ENCODE measurements around a stretch of chr1.

GRCh38 chr1:67054270-67054876 is 425 bp upstream of the SLC35D1 start:
- RRBS: 0% methylated on average over 2 of the region's 27 CpGs

DNA sequence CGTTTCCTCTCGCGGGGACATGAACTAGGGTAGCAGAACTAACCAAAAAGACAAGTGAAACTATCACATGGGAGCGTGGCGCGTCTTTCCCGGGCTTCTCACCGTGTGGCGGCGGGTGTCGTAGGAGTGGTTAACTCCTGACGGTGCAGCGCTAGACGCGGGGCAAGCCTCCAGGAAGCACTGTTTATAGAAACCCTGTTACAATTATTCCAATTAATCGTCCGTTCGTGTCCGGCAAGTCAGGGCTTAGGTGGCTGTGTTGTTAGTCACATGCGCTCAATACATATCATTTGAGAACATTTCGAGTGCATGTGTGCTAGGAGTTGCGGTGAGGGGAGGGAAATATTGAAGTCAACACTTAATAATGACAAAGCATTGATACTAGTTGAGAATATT is 780 bp upstream of the SERBP1 start:
- RRBS: no CpG with 5 or more reads among the region's 22 CpGs

- RRBS: no CpG with 5 or more reads among the region's 9 CpGs
Measured at GRCh38 chr1:67618510-67619199, 66.3 kb upstream of the GADD45A start.

GRCh38 chr1:67723472-67724133 is 38.6 kb downstream of the GADD45A start:
- RRBS: no CpG with 5 or more reads among the region's 3 CpGs

DNA sequence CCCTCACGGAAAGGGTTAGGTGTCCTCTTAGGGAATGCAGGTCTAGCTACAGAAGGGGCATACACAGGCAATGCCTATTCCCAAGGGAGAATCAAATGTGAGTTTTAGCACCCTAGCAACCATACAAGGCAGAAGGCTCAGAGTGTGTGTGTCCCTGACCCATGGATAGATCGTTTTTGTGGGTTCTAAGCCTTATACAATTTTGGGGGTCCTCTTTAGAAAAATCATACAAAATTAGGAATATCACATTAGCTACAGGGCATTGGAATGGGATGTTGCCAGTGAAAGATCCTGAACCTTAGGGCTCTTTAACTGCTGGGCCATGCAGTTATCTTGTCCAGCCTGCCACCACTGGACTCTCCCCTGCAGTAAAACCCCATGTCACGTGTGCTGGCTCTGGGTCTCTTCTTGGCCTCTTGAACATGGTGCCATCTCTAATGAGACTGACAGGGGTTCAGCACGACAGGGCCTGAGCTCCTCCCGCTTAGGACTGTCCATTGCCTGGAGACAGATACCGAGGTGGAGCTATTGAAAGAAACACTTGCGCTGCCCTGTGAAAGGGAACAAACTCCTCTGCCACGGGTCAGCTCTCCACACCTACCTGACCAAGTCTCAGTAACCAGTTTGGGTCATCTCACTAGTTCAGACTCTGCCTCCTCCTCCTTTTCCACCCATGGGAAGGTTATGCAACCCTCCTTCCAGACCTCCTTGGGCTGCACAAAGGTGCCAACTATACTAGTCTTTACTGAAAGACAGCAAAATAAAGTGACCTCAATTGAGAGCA is 66.2 kb downstream of the GNG12 start:
- RRBS: no CpG with 5 or more reads among the region's 8 CpGs

DNA sequence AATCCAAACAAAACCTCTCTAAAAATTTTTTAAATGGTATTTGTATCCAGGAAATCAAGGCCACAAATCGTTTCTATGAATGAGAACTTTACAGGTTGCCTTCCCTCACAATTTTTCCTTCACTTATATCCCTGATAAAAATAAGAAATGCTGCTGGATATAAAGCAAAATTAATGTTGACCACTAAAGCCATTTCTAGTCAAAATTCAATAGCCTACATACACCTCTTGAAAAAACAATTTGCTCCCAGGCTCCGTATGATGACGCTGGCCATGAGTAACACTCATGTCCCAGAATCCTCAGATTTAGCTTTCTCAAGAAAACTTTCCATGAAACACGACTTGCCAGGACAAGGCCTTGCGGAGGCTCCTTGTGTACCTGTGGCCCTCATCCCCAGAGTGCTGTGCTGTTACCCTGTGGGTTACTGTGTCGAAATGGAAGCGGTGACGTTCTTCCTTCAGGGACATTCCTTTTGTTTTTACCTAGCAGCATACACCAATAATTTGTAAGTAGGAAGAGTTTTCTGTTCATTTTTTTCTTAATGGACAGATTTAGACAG is 18.1 kb downstream of the GNG12 start:
- RRBS: no CpG with 5 or more reads among the region's 8 CpGs

DNA sequence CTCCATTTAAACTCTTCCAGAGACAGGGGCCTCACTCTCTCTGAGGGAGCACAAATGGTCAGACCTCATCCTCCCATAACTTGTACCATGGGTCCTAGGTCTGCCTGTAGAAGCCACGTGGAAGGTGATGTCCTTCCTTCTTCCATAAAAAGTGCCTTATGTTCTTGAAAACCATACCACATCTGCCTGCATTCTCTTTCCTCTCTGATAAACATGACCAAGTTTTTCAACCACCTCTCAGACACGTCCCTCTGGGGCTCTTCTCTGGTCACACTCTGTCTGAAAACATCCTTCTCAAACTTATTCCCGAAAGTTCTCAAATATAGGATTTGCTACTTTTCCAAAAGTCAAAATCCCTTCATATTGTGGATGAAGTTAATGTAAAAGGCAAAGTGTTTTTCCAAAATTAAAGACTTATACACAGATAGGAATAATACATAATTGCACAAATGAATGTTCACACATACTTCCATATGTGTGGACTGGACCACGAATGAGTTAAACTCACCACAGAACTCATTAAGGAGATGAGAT is 72.8 kb downstream of the WLS start:
- RRBS: no CpG with 5 or more reads among the region's 4 CpGs

DNA sequence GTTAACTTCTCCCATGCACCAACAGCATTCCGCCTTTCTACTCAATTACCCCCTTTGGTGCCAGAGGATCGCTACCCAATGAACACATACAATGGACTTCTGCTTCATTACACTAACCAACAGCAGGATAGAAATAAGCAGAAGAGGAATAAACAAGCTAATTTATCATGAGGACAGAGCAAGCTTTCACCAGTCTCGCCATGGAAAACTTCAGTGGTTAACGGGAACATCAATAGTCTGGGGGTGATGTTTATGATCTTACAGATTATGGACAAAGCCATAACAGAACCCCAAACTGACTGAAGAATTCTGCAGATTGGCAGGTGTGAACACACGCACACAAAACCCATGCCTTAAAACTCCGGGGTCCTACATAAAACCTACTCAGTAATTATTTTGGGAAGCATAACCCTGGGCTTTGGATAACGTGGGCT is 15.0 kb downstream of the WLS start:
- RRBS: no CpG with 5 or more reads among the region's 7 CpGs

- RRBS: no CpG with 5 or more reads among the region's 6 CpGs
Measured at GRCh38 chr1:68218370-68218962, 13.9 kb downstream of the WLS start.

- RRBS: no CpG with 5 or more reads among the region's 16 CpGs
Measured at GRCh38 chr1:68323020-68323759, 90.9 kb upstream of the WLS start.

GRCh38 chr1:68621540-68621940 is 124.7 kb upstream of the DEPDC1 start:
- RRBS: no CpG with 5 or more reads among the region's 1 CpG

GRCh38 chr1:70037952-70038557 is 167.3 kb downstream of the LRRC40 start:
- RRBS: no CpG with 5 or more reads among the region's 12 CpGs

GRCh38 chr1:70239391-70239955 is 18.3 kb downstream of the SRSF11 start:
- RRBS: no CpG with 5 or more reads among the region's 3 CpGs

- RRBS: no CpG with 5 or more reads among the region's 5 CpGs
Measured at GRCh38 chr1:70249663-70250280, 28.6 kb downstream of the SRSF11 start.

- RRBS: 1% methylated on average over 15 of the region's 56 CpGs
Measured at GRCh38 chr1:70353612-70354588, 622 bp downstream of the ANKRD13C start.

GRCh38 chr1:73806690-73807152 is 391.3 kb downstream of the LRRIQ3 start:
- RRBS: no CpG with 5 or more reads among the region's 4 CpGs

DNA sequence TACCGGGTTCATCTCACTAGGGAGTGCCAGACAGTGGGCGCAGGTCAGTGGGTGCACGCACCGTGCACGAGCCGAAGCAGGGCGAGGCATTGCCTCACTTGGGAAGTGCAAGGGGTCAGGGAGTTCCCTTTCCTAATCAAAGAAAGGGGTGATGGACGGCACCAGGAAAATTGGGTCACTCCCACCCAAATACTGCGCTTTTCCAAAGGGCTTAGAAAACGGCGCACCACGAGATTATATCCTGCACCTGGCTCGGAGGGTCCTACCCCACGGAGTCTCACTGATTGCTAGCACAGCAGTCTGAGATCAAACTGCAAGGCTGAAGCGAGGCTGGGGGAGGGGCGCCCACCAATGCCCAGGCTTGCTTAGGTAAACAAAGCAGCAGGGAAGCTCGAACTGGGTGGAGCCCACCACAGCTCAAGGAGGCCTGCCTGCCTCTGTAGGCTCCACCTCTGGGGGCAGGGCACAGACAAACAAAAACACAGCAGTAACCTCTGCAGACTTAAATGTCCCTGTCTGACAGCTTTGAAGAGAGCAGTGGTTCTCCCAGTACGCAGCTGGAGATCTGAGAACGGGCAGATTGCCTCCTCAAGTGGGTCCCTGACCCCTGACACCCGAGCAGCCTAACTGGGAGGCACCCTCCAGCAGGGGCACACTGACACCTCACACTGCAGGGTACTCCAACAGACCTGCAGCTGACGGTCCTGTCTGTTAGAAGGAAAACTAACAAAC is 46.5 kb upstream of the ACADM start:
- RRBS: no CpG with 5 or more reads among the region's 21 CpGs

DNA sequence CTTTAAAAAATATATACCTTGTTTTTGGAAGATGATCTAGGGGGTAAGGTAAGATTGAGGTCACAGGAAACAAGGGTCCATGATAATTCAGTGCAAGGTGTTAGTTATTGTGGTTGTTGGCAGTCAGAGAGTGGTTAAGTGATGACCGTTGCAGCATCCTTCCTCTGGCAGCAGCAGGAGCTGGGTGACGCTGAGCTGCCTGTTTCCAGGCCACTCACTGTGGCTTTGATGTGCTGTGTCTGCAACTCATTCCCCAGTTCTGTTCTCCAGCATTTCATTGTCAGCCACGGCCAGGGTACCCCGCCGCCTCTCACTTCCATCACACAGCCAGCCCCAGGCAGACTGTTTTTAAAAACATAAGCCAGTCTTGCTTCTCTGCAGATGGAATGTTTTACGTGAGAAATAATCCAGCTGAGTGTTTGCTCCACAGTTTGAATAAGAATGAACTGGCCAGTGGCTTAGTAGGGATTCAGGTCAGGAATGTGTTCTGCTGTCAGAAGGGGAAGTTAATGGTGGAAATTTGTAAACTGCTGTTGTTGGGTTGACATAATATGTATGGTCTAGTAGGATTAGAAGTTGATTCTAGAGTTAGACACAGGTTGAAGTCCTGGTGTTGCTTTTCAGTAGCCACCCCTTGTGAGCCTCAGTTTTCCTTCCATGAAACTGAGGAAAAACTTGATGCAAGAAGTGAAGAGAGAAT is 21.5 kb upstream of the ST6GALNAC3 start:
- RRBS: no CpG with 5 or more reads among the region's 6 CpGs

- RRBS: no CpG with 5 or more reads among the region's 1 CpG
Measured at GRCh38 chr1:76138009-76138682, 63.6 kb downstream of the ST6GALNAC3 start.

DNA sequence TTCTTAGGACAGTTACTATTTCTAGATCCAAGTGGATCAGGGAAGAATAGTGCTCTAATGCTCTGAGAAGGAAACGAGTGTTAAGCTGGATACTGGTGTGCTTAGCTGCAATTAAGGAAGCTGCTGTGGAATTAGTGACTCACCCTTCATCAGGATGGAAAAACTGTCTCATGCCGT is 179.5 kb downstream of the ST6GALNAC3 start:
- RRBS: no CpG with 5 or more reads among the region's 2 CpGs

Data from cardiac fibroblast (primary cell).